Cytotoxic T cell (primary cell): ENCODE measurements around a stretch of chr12.

DNA sequence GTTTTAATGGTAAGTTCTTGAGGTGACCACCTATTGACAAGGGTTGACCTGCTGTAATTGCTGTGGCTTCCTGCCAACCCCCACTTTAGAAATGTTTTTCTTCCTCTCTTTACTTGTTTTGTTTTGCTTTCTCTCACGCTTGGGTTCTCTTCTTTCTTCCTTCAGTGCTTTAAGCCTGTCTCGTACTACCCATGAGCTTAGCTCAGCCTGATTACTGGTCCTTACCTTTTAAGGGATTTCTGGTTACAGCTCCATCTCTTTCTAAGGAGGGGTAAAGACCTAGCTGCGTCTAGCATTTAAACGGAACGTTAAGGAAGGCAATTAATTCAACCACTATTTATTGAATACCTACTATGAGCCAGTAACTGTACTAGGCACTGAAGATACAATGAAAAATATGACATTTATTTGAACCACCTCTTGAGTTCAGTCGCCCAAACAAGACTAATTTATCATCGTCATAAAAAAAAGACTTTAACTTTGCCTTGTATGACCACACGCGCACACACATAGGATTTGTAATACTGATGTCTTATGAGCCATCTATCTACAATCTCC is 832 bp upstream of the PPP1R12A start:
- PRO-cap, 2 experiments = peak in 1 of 2 experiments; most common minus-strand start position 171 of the sequence (in 1)

DNA sequence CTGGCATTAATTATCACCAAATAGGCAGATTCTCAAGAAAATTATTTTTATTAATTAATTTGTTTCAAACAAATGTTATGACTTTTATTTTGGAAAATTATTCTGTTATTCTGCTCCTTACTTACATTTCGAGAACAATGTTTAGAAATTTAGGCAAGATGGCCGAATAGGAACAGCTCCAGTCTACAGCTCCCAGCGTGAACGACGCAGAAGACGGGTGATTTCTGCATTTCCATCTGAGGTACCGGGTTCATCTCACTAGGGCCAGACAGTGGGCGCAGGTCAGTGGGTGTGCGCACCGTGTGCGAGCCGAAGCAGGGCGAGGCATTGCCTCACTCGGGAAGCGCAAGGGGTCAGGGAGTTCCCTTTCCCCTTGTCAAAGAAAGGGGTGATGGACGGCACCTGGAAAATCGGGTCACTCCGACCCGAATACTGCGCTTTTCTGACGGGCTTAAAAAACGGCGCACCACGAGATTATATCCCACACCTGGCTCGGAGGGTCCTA is 33.4 kb downstream of the PTPRQ start:
- PRO-cap, 2 experiments = no peak in any of the 2 experiments

- PRO-cap, 2 experiments = no peak in any of the 2 experiments
These were observed 1.9 kb downstream of the ACSS3 start for GRCh38 chr12:81079615-81080294.

GRCh38 chr12:81800877-81801340 is 41.8 kb upstream of the PPFIA2 start:
- PRO-cap, 2 experiments = no peak in any of the 2 experiments

DNA sequence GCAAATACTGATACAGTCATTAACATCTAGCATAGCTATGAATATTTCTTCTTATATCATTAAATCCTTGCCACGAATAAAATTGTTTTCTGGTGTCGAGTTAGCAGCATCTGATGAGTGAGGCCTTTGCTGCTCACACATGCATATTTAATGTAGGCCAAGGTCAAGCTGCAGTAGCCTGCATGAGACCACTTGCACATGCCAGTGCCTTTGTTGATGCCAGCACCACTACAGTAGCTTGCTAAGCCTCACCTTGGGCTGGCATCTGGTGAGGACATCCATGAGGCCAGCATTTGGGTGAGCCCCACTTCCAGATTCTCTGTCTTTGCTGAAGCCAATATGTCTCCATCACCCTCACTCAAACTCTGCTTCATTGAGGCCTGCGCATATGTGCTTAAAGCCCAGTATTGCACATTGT is 8.1 kb downstream of the CCDC59 start:
- PRO-cap, 2 experiments = no peak in any of the 2 experiments

DNA sequence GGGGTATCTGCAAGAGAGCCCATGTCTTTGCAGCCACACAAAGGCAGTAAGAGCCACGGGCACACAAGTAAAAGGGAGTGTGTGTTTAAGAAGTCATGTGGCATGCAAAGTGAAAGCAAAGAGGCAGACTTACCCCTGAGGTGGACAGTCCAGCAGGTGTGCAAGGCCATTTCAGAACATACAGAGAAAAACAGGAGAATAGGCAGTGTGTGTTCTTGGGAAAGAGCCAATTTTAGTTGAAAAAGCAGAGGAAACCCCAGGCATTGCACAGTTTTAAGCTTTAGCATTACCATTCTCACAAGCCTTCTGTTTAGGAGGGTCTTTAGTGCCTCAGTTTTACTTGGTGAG is 26.8 kb upstream of the TMTC2 start:
- PRO-cap, 2 experiments = no peak in any of the 2 experiments

DNA sequence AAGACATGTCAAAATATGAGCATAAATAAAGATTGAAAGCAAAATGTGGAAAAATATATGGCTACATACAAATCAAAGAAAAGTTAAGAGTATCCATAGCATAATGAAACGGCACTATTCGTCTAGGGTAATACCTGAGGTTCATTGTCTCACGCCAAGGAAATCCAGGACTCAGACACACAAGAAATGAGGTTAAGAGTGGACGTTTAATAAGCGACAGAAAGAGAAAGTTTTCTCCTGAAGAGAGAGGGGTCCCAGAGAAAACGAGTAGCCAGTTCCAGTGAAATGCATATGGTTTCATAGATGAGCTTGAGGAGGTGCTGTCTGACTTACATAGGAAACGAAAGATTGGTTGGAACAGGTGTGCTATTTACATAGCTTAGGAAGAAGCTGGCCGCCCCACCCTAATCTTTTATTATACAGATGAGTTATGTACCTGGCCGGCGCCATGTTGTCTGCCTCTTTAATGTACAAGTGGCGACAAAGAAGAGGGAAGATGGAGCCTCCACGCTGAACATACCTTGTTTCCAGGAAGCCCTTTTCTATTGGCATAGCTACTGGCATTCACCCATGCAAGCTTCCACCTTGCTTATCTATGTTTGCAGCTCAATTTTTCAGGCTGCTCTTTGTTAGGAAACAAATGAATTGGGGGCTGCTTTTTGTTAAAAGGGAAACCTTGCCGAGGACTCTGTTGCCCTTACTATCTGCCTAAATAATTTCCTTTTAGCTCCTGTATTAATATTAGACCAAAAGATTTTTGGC is 222.9 kb downstream of the SLC6A15 start:
- PRO-cap, 2 experiments = no peak in any of the 2 experiments

- PRO-cap, 2 experiments = no peak in any of the 2 experiments
These were observed 38.0 kb downstream of the ALX1 start for GRCh38 chr12:85317789-85318683.

DNA sequence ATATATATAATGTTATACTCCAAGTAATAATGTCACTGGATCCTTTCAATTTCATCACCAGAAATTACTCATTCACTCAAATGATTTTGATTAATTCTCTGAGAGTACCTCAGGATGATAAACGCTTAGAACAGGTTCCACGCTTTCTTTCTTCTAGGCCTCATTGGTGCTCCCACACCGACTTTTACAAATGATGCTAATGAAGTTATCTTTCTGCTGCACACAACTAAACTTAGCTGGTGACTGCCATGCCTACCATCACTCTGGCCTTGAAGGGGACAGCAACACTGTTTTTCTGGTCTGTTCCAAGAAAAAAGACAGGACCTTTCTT is 100.1 kb downstream of the RASSF9 start:
- PRO-cap, 2 experiments = no peak in any of the 2 experiments

GRCh38 chr12:86810810-86811216 is 554.6 kb upstream of the MGAT4C start:
- PRO-cap, 2 experiments = peak in 1 of 2 experiments; most common plus-strand start chr12:86811090 (in 1)

DNA sequence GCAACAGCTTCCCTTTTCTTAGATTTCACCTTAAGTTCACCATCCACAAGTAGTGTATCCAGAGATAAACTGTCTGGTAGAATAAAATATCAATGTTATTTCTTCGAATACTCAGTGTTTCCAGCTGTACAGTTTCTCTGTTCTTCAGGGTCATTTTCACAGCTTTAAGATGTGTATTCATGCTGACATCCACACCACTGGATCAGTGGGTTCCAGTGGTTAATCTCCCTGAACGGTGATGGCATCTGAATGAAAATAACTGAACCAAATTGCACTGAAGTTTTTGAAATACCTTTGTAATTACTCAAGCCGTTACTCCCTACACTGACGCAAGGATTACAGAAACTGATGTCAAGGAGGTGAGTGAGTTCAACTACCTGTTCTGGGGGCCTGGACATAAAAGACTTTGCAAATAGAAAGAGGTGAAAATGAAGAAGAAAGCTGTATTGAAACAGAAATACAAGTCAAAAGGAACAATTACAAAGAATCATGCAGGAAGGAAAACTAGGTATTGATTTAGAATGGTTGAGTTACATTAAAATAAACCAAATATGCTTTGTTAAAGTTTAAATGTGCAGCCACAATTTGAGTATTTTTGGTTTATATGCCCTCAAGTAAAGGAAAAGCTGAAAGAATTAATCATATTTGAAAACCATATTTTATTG is 208.3 kb downstream of the C12orf50 start:
- PRO-cap, 2 experiments = no peak in any of the 2 experiments

GRCh38 chr12:88142615-88143237 is 619 bp downstream of the TMTC3 start:
- PRO-cap, 2 experiments = no peak in any of the 2 experiments

DNA sequence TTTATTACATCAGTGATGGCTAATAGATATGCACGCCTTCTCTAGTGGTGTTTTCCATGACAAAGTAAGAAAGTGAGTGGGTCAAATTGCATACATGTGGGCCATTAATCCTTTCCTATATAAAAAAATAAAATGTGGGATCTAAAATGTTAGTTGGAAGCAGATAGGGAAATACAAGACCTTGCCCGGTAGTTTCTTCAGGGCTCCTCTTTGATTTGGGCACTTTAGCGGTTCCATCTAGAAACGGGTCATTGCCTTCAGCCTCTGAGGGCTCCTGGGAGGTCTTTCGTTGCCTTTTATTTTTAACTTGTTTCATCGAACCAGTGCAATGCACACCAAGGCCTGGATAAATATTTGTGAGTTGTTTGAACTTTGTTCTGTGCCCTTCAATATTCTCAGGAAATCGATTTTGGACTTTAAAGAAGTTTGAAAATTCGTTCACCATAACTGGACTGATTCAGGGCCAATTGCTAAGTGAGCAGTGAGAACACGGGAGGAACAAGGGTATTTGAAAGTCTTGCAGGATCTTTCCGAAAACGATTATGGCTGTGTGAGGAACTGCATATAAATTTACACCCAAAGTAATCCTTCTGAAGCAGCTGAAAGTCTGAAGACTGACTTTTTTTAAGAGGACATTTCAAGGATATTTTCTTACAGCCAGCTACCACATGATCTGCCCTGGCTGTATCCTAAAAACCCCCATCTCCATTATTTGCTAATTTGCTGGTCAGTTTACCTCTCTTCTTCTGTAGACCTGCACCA is 8.2 kb downstream of the DUSP6 start:
- PRO-cap, 2 experiments = no peak in any of the 2 experiments

DNA sequence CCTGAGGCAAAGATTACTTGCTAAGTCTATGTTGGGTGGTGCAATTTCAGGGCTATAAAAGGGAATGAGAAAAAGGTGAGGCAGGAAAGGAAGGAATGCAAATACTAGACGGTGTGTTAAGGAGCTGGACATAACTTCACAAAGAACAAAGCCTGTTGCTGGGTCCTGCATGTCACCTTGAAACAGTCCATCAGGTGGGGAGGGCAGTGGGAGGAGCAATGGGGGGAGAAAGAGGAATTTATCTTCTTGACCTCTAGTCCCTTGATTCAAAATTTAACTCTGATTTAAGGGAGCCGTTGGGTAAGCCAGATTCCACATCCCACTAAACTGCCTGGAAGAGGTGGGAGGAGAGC is 16.1 kb upstream of the DUSP6 start:
- PRO-cap, 2 experiments = no peak in any of the 2 experiments

GRCh38 chr12:89390139-89390567 is 37.9 kb upstream of the DUSP6 start:
- PRO-cap, 2 experiments = no peak in any of the 2 experiments

GRCh38 chr12:89521630-89522224 is 2.9 kb downstream of the GALNT4 start:
- PRO-cap, 2 experiments = no peak in any of the 2 experiments

GRCh38 chr12:89541622-89542785 is 16.2 kb upstream of the POC1B start:
- PRO-cap, 2 experiments = no peak in any of the 2 experiments

DNA sequence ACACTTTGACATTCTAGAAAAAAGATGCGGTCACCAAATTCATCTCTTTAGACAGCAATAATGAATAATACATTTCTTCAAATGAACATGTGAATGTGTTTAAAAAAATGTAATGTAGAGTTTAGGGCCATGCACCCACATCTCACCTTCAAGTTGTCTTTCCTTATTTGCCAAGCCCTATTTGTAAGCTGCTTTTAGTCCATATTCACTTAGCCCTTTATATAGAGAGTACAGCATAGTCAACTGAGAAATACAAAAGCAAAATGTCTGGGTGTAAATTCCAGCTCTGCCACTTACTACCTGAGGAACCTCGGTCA is 66.5 kb upstream of the POC1B start:
- PRO-cap, 2 experiments = no peak in any of the 2 experiments

- PRO-cap, 2 experiments = no peak in any of the 2 experiments
These were observed 67.9 kb downstream of the ATP2B1 start for GRCh38 chr12:89640630-89641153.

GRCh38 chr12:89690760-89691047 is 17.9 kb downstream of the ATP2B1 start:
- PRO-cap, 2 experiments = no peak in any of the 2 experiments